AG09309 (cell line): ENCODE data around the genes CPLX4 and ZCCHC2.

- RRBS = no CpG with 5 or more reads among the region's 10 CpGs
These were observed 232.7 kb downstream of the ALPK2 start for GRCh38 chr18:58396181-58396648.

DNA sequence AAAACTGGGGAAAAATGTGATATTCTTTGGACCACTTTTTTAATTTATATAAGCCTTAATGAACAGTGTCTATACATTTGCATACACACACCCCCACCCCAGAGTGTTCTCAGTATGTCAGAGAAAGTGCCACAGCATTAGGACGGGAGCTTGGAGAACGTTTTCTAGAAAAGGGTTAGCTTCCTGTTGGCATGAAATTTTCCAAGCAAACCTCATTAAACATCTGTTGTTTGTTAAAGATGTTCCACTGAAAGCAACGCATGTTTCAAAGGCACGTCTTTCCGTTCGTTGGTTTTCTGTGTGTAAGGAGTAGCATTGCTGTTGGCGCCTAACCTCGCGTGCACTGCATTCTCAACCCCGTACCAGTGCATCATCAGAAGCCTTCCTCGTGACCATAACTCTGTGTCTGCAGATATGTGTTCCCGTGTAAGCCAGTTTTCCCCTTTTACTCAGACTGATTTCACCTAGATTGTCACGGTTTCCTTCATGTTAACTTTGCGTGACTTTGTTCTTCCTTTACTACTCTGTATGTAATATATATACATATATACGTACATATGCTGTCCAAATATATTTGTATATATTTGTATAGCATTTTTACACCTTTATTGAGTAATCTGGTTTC, 228.4 kb downstream of the ALPK2 start:
- RRBS = no CpG with 5 or more reads among the region's 15 CpGs

DNA sequence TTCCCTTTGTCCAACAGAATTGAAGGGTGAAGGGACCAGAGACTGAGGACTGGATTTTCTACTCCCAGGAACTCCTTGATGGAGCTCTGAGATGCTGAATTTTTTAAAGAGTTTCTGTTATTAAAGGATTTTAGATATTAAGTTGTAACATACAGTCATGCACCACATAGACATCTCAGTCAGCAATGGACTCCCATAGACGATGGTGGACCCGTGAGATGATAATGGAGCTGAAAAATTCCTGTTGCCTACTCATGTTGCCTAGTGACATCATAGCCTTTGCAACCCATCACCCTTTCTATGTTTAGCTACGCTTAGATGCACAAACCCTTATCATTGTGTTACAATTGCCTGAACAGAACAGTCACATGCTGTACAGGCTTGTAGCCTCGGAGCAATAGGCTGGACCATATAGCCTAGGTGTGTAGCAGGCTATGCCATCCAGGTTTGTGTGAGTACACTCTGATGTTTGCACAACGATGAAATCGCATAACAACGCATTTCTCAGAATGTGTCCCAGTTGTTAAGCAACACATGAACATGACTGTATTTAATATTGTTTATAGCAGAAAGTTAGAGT, 221.7 kb downstream of the ALPK2 start:
- RRBS = no CpG with 5 or more reads among the region's 7 CpGs

GRCh38 chr18:58452014-58452899, 176.6 kb downstream of the ALPK2 start:
- RRBS = no CpG with 5 or more reads among the region's 7 CpGs

DNA sequence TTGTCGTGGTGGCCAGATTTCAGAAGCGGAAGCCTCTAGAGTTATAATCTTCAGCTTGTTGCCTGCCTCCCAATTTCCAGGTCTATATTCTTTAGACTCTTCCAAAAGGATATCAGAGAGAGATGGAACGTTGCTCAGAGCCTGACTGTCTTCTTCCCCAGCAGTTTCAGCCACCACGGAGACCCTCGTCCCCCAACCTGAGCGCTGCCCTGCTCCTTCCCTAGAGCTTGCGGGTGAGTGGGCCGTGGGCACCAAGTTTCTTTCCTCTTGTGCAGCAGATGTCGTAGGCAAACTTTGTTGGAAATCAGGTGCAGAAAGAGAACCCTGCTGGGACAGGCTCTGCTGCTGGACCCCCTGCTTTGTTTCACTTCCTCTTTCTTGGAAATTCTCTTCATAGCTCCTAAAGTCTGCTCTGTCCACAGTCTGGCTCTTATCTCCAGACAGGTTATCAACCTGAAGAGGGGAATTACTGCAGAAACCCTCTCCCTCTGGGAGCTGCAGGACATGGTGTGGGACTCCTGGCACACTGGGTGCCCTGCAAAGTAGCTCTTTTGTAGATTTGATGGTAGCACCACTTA, 92.4 kb downstream of the ALPK2 start:
- RRBS = no CpG with 5 or more reads among the region's 9 CpGs

- RRBS = no CpG with 5 or more reads among the region's 11 CpGs
These were observed 4.8 kb downstream of the ALPK2 start for GRCh38 chr18:58623954-58624640.

DNA sequence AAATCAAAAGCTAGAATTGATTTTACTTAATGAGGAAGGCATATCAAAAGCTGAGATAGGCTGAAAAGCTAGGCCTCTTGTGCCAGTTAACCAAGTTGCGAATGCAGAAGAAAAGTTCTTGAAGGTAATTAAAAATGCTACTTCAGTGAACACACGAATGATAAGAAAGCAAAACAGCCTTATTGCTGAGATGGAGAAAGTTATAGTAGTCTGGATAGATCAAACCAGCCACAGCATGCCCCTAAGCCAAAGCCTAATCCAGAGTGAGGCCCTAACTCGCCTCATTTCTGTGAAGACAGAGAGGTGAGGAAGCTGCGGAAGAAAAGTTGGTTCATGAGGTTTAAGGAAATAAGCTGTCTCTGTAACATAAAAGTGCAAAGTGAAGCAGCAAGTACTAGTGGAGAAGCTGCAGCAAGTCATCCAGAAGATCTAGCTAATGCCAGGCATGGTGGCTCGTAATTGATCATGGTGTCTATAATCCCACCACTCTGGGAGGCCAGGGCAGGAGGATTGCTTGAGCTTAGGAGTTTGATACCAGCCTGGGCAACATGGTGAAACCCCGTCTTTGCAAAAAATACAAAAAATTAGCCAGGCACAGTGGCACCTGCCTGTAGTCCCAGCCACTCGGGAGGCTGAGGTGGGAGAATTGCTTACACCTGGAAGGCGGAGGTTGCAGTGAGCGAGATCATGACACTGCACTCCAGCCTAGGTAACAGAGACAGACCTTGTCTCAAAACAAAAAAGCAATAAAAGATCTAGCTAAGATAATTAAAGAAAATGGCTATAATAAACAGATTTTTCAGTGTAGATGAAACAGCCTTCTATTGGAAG, 21.6 kb downstream of the MALT1 start:
- RRBS = no CpG with 5 or more reads among the region's 9 CpGs

GRCh38 chr18:58756178-58756547, 84.9 kb downstream of the MALT1 start:
- RRBS = no CpG with 5 or more reads among the region's 10 CpGs

DNA sequence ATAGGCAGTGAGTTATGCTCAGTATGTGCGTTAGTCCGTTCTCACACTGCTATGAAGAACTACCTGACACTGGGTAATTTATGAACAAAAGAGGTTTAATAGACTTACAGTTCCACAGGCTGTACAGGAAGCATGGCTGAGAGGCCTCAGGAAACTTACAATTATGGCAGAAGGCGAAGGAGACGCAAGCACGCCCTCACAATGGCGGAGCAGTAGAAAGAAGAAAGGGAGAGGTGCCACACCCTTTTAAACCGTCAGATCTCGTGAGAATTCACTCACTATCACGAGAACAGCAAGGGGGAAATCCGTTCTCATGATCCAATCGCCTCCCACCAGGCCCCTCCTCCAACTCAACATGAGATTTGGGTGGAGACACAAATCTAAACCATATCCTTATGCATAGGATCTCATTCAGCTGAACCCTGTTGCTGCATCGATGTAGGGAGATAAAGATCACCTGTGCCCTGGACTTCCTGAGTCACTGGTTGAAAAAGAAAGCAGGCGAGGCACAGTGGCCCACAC, 84.6 kb upstream of the ZNF532 start:
- RRBS = no CpG with 5 or more reads among the region's 13 CpGs

- RRBS = no CpG with 5 or more reads among the region's 5 CpGs
These were observed at the start of gene CPLX4 for GRCh38 chr18:59318541-59319075. TSS of gene CPLX4 (minus strand) at chr18:59318649.

DNA sequence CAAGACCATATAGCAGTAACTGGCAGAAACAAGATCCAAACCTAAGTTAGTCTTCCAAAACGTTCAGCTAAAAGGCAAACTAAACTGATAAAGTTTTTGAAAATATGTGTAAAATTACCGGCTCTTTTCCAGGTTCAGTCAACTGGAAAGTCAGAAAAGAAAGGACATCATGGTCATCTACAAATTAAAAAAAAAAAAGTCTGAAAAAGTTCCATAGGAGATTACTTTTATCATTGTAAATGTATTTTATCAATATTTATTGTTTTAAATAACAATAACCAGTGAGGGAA, 11.7 kb downstream of the LMAN1 start:
- RRBS = no CpG with 5 or more reads among the region's 2 CpGs

- RRBS = no CpG with 5 or more reads among the region's 15 CpGs
These were observed 155.3 kb upstream of the LMAN1 start for GRCh38 chr18:59514236-59514914.

- RRBS = no CpG with 5 or more reads among the region's 7 CpGs
These were observed 14.0 kb upstream of the PMAIP1 start for GRCh38 chr18:59885580-59886363.

GRCh38 chr18:61493965-61494229, 160.7 kb downstream of the CDH20 start:
- RRBS = no CpG with 5 or more reads among the region's 3 CpGs

- RRBS = no CpG with 5 or more reads among the region's 3 CpGs
These were observed 243.8 kb downstream of the RNF152 start for GRCh38 chr18:61648855-61649545.

DNA sequence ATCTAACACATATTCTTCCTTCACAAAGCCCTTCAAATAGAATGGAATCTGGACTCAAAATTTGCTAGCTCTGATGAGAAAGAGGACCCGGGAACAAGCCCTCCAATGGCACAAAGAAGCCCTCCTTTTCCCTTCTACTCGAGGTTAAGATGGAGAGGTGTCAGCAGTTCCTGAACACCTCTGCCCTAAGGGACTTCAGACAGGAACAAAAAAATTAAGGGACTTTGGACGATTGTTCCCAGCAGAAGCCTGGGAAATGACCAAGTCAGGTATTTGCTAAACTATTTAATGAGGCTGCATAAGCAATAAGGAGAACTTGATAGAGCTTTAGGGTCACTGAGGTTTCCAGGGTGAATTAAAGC, 157.4 kb downstream of the RNF152 start:
- RRBS = no CpG with 5 or more reads among the region's 3 CpGs

DNA sequence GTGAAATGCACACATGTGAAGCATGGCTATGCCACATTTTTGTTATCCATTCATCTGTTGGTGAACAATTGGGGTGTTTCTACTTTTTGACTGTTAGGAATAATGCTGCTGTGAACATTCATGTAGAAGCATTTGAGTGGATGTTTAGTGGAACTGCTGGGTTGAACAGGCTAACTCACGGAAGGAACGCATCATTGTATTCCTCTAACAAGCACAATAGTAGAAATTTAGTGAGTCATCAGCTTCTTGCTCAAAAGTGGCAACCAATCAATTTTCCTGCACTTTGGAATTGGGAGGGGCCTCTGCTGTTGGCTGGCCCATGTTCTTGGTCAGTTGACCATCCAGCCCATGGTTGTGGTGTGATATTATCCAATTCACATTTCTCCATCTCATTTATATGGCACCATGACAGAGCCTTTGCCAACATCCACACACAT, 95.0 kb downstream of the TNFRSF11A start:
- RRBS = no CpG with 5 or more reads among the region's 2 CpGs

DNA sequence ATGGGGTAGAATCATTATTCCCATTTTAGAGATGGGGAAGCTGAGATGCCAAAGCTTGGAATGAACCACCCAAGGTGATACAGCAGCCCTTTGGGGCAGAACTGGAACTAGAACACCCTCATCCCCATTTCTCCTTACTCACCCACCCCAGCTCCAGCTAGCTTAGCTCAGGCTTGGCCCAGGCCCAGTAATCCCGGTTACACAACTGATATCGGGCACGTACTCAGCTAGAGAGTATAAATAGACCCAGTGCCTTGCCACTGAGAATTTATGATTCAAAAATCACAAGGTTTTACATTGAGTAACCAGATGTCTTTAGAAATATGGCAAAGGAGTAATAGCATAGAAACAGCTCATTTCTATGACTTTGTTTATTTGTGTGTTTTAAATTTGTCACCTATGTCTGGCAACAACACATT, 85.7 kb upstream of the ZCCHC2 start:
- RRBS = no CpG with 5 or more reads among the region's 3 CpGs

- RRBS = 2% methylated on average over 18 of the region's 94 CpGs
These were observed at the start of gene ZCCHC2 for GRCh38 chr18:62522899-62523541. TSS of gene ZCCHC2 (plus strand) at chr18:62523025.

- RRBS = 16% methylated on average over 9 of the region's 39 CpGs
These were observed 1.9 kb downstream of the ZCCHC2 start for GRCh38 chr18:62524654-62525173.